Metastatic Liver Carcinoma in the Adrenal Gland (tissue), 2 donors: ENCODE measurements around the gene PDLIM3.

DNA sequence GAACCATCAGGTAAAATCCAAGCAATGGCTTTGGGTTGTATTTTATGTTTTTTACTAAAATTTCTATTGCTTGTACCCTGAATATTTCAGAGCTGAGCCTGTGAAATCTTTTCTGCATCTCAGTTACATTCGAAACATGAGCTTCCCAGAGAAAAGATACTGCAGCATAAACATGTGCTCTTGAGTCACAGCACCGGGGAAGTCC is 91.0 kb downstream of the IRF2 start:
- PRO-cap, 2 experiments: peak in 1 of 2 experiments; most common minus-strand start position 125 of the sequence (in 1)

- PRO-cap, 2 experiments: no peak in any of the 2 experiments
These were observed 70.7 kb upstream of the IRF2 start for GRCh38 chr4:184545009-184545453.

DNA sequence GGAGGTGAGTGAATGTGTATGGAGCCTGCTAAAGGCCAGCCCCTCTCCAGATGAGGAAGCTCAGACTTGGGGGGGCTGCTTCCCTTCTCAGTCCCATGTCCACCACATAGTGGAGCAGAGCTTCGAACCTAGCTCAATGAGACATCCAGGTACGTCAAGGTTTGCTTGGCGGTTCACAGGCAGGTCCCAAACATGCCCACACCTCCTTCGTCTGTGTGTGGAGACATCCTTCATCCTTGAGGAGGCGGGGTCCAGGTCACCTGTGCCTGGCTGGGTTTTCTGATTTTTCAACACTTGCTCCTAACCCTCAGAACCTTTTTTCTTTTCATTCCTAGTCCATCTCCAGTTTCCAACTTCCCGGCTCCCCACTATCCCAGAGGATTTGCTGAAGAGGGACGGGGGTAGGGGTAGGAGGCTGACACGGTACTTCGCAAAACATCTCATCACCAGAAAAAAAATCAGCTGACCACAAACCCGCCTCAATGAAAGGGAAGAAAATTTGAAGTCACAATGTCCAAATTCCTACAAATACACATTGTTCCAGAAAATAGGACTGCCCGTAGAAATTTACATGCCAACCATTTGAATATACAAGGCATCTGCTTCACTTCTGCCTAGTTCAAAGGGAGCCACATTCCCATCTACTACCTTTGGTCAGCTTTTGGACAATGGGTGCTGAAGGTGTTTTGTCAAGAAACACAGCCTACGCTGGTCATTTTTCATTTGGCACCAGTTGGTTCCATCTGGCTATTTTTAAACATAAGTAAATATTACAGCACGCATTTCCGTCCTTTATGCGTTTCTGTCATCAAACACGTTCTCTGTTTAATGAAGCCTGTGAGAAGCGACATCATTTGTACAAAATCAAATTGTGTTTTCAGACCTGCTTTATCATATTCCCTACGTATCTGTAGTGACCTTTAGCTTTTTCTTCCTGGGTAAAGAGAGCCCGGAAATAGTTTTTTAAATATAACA is 30.9 kb downstream of the ACSL1 start:
- PRO-cap, 2 experiments: no peak in any of the 2 experiments

GRCh38 chr4:184824548-184824957 is 1.2 kb downstream of the ACSL1 start:
- PRO-cap, 2 experiments: no peak in any of the 2 experiments

- PRO-cap, 2 experiments: peak in 1 of 2 experiments; most common plus-strand start chr4:184891939 (in 1); most common minus-strand start chr4:184891883 (in 1)
These were observed 66.0 kb upstream of the ACSL1 start for GRCh38 chr4:184891647-184892378.

DNA sequence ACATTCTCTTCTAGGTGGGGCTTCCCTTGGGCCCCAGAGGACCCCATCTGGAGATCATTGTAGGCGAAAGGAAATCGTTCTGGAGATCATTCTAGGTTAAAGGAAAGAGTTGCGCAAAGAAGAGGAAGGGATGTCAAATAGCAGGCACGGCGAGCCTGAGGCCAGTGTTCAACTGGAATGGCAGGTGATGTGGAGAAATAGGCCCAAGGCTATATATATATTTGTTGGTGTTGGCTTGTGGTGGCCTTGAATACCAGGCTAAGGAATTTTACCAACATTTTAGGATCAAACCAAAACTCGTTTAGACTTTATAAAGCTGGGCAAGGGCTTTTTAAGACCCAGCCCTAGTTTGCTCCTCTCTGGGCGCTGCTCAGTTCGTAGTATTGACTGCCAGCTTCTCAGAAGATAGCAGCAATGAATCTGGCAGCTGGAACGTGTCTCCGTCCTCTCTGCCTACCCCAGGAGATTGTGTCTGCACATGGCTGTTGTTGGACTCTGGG is 68.5 kb upstream of the ACSL1 start:
- PRO-cap, 2 experiments: no peak in any of the 2 experiments

- PRO-cap, 2 experiments: no peak in any of the 2 experiments
These were observed 69.3 kb upstream of the ACSL1 start for GRCh38 chr4:184895066-184895474.

GRCh38 chr4:185110499-185110898 is 32.6 kb upstream of the SLC25A4 start:
- PRO-cap, 2 experiments: peak in 1 of 2 experiments; most common plus-strand start chr4:185110747 (in 1)

DNA sequence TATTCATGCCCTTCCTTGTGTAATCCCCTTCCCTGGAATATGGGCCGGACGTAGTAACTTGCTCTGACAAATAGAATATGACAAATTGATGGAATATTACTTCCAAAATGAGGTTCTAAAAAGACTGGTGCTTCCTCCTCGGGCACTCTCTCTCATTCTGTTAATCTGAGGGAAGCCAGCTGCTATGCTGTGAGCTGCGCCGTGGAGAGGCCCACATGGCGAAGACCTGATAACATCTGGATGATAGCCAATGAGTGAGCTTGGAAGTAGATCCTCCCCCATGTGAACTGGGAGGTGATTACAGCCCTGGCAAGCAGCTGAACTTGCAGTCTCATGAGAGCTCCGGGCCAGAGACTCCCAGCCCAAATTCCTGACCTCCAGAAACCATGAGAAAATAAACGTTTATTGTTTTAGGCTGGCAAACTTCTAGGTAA is 27.2 kb upstream of the SLC25A4 start:
- PRO-cap, 2 experiments: peak in 2 of 2 experiments; most common plus-strand start position 328 of the sequence (in 2); most common minus-strand start position 159 of the sequence (in 2)

DNA sequence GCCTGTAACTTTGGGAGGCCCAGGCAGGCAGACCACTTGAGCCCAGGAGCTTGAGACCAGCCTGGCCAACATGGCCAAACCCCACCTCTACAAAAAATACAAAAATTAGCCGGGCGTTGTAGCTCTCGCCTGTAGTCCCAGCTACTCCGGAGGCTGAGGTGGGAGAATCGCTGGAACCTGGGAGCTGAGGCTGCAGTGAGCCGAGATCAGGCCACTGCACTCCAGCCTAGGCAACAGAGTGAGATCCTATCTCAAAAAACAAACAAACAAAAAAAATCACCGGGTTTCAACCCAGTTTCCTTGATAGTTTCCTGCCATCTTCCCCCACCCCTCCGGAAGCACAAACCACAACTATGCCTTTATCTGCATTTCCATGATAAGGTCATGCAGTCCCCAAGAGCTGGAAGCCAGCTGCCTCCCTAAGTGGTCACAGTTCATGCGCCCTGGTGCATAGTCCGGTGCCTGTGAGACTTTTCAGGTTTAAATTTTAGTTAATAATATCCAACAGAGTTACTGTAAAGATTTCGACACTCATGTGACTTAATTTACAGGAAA is 1.4 kb downstream of the CFAP97 start:
- PRO-cap, 2 experiments: peak in 2 of 2 experiments; most common plus-strand start position 389 of the sequence (in 2); most common minus-strand start position 472 of the sequence (in 1)

- PRO-cap, 2 experiments: no peak in any of the 2 experiments
These were observed 890 bp upstream of the CFAP97 start for GRCh38 chr4:185204669-185205111.

DNA sequence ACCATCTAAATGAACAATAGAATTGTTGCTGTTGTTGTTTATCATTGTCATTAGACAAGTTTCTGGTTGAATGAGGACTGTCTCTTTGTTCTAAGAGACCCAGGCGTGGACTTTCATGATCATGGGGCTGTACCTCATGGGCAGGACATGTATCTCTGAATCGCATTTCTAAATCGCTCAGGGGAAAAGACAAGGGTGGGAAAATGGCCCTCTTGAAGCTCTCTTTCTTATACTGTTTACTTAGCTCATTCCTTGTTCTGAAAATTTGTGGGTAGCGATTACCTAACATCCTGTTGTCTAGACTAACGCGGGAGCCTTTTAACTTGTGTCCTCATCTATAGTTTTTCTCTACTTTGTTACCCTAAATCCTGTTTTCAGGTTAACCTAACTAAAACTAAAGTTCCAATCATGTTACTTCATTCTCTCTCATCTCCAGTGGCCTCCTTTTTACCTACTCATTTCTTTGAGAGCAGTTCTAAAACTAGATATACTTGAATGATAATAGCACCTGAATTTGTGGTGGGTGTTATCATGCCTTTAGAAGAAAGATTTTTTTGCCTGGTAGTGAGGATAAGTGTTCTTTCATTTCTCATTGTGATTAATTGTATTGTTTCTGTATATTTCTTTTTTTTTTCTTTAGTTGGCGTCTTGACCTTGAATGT is 45.0 kb downstream of the SNX25 start:
- PRO-cap, 2 experiments: no peak in any of the 2 experiments

GRCh38 chr4:185258587-185259476 is 49.4 kb downstream of the SNX25 start:
- PRO-cap, 2 experiments: no peak in any of the 2 experiments

DNA sequence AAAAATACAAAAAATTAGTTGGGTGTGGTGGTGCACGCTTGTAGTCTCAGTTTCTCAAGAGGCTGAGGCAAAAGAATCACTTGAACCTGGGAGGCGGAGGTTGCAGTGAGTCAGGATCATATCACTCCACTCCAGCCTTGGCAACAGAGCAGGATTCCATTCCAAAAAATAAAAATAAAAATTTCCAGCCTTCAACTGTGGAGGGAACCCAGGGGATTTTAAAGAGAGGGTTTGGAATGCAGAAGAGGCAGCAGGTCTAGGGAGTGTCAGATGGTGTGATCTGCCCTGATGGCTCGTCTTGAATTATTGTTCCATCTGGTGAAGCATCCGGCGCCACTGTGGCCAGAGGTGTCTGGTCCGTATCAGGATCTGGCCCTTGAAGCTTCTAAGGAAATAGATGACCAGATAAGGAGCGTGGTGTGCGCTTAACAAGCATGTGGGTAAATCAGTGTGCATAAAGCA is 51.6 kb downstream of the LRP2BP start:
- PRO-cap, 2 experiments: no peak in any of the 2 experiments

DNA sequence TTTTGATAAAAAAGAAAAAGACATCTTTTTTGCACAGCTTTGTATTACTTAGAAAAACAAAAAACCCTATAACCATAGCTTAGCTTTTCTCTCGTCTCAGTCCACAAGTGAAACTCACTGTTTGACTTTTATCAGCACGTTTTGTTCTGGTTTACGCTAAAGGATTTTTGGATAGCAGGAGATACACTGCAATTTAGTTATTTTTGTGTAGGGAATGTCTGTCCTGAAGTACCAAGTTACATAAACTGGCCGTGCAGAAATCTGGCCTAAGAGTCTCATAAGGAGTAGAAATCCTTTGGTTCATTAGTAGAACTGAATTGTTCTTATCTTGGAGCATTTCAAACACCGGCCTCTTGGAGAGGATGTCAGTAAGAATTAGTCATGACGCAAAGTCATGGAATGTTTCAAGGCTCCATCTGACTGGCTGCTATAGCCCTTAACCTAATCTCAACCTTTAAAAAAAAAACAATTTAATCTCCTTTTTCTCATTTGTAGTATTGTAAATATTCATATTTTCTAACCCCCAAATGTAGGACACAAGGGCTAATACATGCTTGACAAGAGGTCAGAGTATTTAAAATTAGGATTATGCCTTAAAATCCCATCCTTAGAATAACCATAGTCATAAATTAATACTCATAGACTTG is 15.2 kb downstream of the PDLIM3 start:
- PRO-cap, 2 experiments: no peak in any of the 2 experiments

DNA sequence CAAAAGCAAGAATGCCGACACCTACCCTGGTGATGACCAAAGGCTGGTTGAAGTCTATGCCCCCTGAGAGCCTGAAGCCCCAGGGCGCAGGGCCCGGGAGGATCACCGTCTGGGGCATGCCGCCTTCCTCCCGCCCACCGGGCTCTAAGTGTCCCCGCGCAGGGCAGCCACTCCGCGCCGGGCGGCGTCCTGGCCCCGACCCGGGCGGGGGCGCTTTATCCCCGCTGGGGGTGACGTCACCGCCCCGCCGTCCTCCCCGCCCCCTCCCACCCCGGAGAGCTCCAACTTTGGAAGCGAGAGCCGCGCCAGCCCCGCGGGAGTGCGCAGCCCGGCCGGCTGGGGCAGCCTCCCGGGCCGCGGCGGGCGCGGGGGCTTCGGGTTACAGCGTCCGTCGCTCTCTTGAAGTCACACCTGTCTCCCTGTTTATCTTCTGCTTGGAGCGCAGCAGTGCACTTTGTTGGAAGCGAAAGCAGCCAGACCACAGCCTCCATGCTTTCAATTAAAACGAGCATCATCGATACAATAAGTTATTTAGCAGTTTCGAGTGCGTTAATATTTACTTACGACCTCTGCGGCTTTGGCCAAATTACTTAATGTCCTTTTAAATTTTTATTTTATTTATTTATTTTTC is at the start of gene PDLIM3:
Gene PDLIM3, minus strand, starts transcription at position 191 of the 631 bp plus-strand sequence.
- PRO-cap, 2 experiments: peak in 2 of 2 experiments; most common plus-strand start position 284 of the sequence (in 2); most common minus-strand start position 146 of the sequence (in 2)

DNA sequence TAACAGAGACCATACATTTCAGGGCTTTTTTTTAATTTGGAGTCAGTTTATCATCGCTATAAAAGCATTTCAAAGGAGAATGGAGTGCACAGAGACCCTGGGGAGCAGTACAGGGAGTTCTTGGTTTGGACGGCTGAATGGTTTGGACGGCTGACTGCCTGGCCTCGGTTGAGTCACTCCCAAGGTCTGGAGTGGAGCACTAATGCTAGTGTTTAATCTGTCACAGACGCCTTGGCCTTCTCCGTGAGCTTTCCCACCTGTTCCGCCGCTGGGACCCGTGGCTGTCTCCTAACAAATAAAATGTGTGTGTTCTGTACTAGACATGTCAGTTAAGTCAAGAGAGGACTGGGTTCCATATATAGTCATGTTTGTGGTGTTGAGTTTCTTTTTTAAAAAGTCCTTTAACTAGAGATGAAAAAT is 7.6 kb upstream of the PDLIM3 start:
- PRO-cap, 2 experiments: no peak in any of the 2 experiments

GRCh38 chr4:185566621-185567855 is 31.7 kb upstream of the PDLIM3 start:
- PRO-cap, 2 experiments: no peak in any of the 2 experiments

- PRO-cap, 2 experiments: no peak in any of the 2 experiments
These were observed 119.7 kb upstream of the PDLIM3 start for GRCh38 chr4:185654813-185655594.

GRCh38 chr4:185712942-185713738 is 98.9 kb downstream of the SORBS2 start:
- PRO-cap, 2 experiments: no peak in any of the 2 experiments